Occipital lobe (tissue), 2 donors: ENCODE results near the genes OR52K1, OR51F2, OR51T1, TRIM22 and OR56B2P.

DNA sequence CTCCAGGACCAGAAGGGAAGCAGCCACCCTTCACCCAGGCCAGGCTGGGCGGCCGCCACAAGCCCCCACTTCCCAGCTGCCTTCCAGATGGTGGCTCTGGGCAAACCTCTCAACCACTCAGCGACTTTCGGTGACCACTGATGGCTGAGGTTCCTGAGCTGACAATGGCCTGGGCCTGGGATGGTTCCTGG, 13.6 kb upstream of the PHLDA2 start:
- RAMPAGE, long total RNA, result no peak

GRCh38 chr11:3003828-3004520, 11.8 kb upstream of the NAP1L4 start:
- RAMPAGE, long total RNA, result no peak

DNA sequence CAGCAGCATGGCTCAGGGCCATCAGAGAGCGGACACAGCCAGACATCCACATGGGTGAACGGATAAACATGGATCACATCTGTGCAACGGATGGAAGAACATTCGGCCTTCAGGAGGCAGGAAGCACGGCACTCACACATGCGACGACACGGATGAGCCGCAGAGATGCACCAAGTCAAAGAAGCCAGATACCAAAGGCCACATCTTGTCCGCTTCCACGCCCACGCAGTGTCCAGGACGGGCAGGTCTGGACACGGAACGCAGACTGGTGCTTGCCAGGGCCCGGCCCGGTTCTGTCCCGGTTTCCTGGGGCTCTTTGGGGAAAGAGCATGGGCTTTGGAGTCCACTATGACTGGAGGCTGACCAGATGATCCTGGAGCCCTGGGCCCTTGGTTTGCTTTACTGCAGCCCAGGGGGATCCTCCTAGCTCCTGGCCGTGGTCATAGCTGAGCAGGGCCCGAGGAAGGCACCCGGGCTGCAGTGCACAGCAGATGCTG, 21.7 kb downstream of the OSBPL5 start:
- RAMPAGE, long total RNA, result no peak

DNA sequence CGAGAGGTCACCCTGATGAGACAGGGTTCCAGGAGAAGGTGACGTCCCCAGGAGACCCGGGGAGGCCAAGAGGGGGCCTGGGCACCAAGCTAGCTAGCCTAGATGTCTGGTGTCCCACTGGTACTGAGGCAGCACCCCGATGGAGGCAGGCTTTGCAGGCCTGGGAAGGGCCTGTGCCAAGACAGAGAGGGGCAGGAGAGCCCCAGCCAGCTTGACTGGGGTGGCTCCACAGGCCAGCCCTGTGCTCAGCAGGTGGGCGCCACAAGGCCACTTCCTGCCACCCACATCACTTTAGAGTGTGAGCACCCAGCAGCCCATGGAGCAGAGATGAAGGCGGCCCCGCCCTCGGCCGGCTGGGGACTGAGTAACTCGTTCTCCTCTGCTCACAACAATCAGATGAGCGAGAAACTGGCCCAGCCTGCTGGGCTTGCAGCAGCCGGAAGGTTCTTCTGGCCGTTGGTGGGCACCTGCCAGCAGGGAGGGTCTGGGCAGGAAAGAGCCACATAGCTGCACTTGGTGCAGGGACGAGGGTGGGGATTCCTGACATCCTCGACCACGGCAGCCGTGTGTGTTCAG, 7.7 kb downstream of the OSBPL5 start:
- RAMPAGE, long total RNA, result no peak

DNA sequence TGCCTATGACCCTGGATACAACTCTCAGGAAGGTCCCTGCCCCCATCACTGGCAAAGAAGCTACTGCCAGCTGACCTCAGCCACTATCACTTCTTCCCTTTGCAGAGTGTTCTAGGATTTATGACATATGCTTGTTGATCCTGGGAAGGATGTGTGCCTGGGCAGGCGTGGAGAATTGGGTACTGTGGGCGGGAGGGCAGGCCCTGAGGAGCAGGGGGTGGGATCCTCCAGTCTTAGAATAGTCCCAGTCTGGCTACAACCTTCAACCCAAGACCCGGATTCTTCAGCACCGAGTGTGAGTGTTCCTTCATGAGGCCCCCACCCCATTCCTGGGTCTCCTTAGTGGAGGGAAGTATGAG, 7.6 kb downstream of the PGAP2 start:
- RAMPAGE, long total RNA, result no peak

DNA sequence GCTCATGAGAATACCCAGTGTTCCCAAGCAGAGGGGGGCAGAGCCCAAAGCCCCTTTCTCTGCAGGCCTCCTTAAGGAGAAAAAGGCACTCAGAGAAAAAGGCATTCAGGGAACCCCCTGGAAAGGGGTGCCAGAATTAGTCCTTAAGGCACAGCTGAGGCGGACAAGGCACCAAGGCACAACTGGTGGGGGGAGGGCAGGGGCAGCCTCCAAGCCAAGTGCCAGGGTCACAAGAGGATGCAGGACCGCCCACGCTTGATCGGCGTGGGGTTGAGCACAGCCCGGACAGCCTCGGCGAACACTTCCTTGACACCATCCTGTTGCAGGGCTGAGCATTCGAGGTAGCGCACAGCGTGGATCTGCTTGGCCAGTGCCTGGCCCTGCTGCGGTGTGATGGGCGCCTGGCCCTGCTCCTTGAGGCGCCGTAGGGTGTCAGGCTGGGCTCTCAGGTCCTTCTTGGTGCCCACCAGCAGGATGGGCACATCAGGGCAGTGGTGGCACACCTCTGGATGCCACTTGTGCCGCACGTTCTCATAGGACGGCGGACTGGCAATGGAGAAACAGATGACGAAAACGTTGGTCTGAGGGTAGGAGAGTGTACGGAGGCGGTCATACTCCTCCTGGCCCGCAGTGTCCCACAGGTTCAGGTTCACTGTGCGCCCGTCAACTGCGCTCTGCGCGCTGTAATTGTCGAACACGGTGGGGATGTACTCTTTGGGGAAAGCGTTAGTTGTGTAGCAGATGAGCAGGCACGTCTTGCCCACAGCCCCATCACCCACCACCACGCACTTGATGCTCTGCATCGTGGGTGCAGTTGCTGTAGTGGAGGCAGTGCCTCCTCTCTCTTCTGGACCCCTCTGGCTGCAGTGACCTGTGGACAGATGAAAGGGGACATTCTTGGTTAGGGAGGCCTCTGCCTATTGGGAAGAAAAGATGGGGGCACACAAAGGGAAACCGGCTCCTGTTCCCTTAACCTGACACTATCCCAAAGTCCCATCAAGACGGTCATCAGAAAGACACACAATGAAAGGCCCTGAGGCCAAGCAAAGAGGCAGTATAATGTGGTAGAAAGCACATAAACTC, 13.1 kb downstream of the RHOG start:
- RAMPAGE, long total RNA, result no peak

DNA sequence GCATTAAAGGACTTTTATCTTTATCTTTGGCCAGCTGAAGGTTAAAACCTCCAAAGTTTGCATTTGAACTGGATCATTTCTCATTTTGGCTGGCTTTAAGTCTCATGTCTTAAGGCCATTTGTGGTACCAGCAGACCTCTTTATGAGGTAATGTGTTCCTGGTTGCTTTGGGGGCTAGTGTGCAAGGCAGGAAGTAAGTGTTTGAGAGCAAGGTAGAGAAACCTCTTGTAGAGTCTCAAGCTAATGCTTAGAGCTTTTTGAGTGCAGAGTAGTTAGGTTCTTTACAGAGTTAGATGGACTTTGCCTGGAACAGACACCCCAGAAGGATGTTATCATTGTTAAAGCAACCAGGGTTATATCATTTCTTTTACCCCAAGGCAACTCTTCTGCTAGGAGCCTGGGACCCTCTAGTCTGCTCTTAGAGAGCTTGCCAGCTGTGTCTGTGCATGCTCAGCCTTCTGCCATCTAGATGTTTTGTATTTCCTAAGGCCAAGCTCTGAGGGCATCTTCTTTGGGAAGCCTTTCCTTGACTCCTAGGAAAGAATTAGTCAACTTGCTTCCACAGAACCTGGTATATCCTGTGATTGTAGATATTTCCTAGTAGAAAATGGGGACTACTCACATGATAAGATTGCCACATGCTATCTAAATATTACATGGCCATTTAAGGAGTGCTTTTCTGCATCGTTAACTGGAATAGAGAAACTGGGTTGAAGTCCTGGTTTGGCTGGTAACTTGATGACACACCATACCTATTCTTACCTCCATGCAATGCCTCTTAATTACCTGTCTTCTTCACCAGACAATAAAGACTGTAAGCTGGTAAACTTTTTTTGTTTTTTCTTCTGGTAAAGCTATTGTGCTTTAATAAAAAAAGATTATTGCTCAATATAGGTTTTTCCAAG, 87.5 kb downstream of the STIM1 start:
- RAMPAGE, long total RNA, result no peak

DNA sequence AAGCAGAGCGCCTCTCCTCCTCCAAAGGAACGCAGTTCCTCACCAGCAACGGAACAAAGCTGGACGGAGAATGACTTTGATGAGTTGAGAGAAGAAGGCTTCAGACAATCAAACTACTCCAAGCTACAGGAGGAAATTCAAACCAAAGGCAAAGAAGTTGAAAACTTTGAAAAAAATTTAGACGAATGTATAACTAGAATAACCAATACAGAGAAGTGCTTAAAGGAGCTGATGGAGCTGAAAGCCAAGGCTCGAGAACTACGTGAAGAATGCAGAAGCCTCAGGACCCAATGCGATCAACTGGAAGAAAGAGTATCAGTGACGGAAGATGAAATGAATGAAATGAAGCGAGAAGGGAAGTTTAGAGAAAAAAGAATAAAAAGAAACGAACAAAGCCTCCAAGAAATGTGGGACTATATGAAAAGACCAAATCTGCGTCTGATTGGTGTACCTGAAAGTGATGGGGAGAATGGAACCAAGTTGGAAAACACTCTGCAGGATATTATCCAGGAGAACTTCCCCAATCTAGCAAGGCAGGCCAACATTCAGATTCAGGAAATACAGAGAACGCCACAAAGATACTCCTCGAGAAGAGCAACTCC, 93.8 kb upstream of the RRM1 start:
- RAMPAGE, long total RNA, result no peak

DNA sequence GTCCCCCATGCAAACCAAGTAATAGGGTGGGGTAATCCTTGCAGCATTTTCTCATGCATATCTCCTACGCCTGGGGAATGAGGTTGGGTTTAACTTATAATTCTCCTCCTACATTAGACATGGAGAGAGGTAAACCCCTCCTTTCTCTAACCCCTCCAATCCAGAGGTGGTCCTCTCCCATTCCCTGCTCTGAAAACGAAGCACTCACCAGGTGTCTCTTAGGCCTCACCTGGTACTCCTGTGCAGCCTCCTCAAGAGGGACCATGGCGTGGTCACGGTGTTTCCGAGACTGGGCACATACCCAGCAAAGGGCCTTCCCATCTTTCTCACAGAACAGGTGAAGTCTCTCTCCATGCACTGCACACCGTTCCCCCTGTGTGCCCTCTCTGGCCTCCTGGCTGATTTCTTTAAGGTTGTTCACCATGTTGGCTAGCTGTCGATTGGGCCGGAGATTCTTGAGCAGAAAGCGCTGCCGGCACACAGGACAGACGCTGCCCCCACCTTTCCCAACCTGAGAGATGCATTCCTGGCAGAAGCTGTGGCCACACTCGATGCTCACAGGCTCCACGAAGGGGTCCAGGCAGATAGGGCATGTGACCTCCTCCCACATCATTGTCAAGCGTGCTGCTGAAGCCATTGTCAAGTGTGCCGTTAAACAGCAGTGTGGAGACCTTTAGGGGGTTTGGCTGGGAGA, 3.6 kb downstream of the TRIM21 start:
- RAMPAGE, long total RNA, result no peak

GRCh38 chr11:4482495-4482830, at the start of gene OR52K1:
Gene OR52K1 (plus strand): TSS chr11:4482646.
- RAMPAGE, long total RNA, result no peak

GRCh38 chr11:4821118-4821407, at the start of gene OR51F2:
Gene OR51F2 (plus strand): TSS chr11:4821321.
- RAMPAGE, long total RNA, result no peak

DNA sequence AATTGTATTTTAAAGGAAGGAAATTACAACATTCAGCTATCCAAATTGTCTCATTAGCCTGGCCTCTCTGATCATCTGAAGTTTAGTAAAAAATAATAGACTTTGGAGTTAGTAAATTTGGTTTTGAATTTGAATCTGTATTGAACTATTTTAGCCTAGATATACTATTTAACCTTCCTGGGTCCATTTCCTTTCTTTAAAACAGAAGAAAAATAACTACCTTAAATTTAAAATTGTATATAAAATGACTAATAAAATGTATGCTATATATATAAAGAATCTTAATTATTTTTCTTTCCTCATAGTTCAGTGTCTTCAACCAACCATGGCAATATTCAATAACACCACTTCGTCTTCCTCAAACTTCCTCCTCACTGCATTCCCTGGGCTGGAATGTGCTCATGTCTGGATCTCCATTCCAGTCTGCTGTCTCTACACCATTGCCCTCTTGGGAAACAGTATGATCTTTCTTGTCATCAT, at the start of gene OR51T1:
OR51T1 (plus strand) TSS at position 326 of the 480 bp plus-strand sequence.
- RAMPAGE, long total RNA, result no peak

- RAMPAGE, long total RNA, result no peak
Measured at GRCh38 chr11:5251705-5252865, 2.4 kb upstream of the HBG1 start.

DNA sequence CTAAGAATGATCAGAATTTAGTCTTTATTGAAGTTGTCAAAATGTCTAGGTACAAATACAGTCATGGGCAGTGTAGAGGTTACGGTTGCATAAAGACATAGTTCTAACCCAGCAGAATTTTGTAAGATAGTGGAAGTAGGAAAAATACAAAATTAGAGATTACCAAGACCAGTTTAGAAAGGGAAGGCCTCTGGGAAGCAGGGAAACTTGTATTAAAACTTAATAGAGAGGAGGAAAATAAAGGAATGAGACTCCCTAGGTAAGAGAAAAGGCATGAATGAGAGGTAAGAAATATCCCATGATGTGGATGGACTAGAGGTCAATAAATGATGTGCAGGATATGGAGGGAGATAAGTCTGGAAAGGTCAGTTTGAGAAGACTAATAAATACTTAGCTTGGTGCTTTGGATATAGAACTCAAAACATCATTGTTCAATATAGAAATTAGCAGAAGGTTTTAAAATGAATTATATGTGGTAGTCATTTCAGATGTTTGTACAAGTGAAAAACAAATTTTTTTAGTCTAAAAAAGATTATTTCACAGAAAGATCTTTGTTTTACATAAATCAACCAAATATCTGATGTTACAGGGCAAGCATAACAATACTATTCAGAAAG, 309 bp upstream of the OR52D1 start:
- RAMPAGE, long total RNA, result no peak

DNA sequence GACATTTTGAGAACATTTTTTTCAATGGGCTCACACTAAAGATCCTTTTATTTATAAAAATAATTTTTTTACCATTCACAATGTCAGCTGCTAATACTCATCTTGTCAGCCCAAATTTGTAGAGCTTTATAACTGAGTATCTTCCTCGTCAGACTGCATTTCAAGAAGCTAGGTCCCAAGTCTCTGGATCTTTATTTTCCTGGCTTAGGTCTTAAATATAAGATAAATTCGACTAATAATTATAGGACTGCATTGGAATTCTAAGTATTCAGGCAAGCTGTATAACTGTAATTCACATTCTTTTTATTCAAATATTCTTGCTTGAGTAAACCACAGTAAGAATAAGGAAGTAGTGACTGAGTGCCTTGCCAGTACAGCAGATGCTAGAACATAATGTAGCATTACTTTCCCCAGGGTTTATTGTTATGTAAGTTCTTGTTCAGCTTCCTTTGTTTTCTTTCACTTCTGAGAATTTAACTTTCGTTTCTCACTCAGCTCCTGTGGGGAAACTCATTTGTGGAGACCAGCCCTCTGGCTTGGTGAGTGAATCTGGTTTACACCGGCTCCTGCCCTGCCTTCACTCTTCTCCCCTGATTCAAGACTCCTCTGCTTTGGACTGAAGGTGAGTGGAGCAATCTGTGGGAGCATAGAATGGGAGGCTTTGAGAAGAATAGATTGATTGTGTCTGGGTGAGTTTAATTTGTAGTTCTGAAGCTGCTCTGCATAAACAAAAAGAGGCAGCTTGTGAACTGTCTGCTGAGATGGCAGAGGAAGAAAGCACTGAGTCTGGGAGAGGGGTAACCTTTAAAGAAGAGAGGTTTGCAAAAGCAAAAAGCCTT, at the start of gene TRIM22:
TRIM22 (plus strand) TSS at position 513 of the 839 bp plus-strand sequence.
- RAMPAGE, long total RNA, result no peak

- RAMPAGE, long total RNA, result no peak
Measured at GRCh38 chr11:5690662-5691451, 1.3 kb downstream of the TRIM22 start.

DNA sequence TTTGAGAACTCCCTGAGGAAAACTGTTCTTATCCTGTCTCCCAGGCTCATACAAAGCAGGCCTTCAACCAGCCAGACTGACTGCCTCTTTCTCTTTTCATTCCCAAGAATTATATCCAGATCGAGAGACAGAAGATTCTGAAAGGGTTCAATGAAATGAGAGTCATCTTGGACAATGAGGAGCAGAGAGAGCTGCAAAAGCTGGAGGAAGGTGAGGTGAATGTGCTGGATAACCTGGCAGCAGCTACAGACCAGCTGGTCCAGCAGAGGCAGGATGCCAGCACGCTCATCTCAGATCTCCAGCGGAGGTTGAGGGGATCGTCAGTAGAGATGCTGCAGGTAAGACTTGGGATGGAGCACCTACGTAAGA, 8.6 kb downstream of the TRIM22 start:
- RAMPAGE, long total RNA, result no peak

DNA sequence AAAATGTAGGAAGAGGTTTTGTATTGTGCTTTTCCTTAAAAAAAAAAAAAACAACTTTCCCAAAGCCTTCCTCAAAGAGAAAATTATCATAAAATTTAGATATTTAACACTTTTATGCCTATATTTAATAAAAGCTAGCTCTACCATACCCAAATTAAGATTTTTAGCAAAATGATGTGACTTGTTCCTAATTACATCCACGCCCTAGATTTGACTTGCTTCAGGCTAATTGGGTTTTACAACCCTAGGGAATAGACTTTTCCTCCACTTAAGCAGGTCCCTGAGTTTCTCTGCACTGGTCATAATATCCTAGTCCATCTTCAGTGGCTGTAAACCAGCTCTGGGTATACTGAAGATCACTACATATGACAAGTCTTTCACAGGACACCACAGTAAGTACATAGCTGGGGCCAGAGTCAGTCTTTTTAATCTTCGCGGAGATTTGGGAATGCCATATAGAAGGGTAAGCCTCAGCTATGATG, at the start of gene OR56B2P:
OR56B2P (plus strand) TSS at position 306 of the 482 bp plus-strand sequence.
- RAMPAGE, long total RNA, result no peak

GRCh38 chr11:5938471-5938943, 3.5 kb upstream of the OR56A3 start:
- RAMPAGE, long total RNA, result no peak

GRCh38 chr11:6200720-6201950, 2.1 kb downstream of the OR52W1 start:
- RAMPAGE, long total RNA, result no peak